Airway epithelial cell (primary cell): ENCODE measurements around a stretch of chr11.

DNA sequence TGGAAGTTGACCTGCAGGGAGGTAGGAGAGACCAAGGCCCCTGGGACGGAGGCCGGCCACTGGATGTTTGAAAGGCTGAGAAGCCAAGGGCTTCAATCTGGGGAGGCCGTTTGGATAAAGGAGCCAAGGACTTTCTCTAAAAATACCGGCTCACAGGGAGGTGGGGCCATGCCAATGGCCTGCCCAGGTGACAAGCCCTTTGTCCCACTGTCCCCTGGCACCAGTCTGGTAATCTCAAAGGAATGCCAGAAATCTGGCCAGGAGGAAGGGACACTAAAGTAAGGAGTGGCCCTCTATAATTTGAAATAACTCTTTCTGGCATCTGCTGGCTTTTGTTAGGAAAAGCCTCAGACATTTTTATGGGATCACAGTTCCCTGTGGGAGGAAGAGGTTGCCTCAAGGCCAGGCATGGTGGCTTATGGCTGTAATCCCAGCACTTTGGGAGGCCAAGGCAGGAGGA is 1.8 kb upstream of the CHKA start:
- RAMPAGE, long total RNA: no peak

DNA sequence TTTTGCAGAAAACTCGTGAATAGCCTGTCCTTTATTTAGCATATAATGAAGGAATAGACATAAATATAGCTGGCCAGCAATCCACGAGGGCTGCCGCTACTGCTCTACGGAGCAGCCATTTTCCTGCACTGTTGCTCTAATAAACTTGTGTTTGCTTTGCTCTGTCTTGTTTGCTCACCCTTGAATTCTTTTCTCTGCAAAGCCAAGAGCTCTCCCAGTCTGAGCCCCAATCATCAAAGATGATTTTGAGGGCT is 16.6 kb upstream of the CHKA start:
- RAMPAGE, long total RNA: no peak

- RAMPAGE, long total RNA: no peak
Observed at GRCh38 chr11:68146124-68146601, 25.0 kb upstream of the CHKA start.

DNA sequence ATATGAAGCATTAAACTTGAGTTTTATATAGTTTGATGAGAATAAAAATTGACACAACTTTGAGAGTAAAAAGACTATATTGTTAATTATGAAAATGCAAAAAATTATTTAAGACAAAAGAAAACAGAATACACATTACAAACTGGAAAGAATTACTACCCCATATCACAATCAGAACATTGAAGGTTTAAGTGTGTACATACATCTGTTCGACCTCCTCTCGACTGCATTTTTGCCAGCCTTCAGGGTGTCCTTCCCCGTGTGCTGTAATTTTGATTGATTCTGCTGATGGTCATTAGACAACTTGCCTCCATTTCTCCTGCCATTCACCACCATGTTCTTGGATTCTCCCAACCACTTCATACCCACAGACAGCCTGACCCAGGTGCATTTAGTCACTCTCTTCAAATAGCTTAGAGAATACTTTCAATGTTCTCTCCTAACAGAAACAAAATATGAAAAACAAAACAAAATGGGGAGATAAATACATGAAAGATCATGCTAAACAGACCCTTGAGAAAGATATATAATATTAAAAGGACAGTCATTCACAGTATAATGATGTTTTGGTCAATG is 23.3 kb downstream of the KMT5B start:
- RAMPAGE, long total RNA: no peak

DNA sequence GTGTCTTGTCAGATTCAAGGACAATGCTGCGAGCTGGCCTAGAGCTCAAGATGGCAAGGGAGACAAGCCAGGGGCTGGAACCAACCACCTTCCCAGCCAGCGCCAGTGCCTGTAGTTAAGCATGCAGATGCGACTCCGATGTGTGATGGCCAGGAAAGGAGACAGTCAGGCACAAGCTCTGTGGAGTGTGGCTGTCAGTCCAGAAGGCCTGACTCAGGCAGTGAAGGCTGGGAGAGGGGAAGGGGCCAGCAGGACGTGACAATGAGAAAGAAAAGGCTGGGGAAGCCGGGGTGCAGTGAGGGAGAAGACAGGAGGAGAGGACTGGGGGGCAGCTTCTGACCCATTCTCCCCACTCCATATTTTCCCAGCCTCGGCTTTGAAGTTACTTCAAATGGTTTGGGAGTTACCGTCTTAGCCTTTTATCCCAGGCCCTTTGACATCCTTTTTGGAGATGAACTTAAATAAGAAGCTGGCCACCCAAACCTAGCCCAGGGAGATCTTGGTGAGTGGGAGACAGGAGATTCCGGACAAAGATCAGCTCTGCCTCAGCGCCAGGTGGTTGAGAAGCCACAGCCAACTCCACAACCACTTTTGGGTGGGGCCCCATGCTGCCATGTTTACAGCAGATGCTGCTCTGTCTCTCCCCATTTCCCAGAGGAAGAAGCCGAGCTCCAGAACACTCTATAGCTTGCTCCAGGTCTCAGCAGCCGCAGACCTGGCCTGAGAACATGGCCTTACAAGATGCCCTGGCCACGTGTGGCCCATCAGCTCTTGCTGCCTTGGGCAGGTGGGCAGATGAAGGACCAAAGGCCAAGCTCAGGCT is 12.0 kb downstream of the C11orf24 start:
- RAMPAGE, long total RNA: no peak

- RAMPAGE, long total RNA: no peak
Observed at GRCh38 chr11:68273017-68273540, 1.3 kb upstream of the C11orf24 start.

- RAMPAGE, long total RNA: no peak
Observed at GRCh38 chr11:68343610-68344477, 31.5 kb downstream of the LRP5 start.

- RAMPAGE, long total RNA: no peak
Observed at GRCh38 chr11:68590578-68590921, 93.8 kb upstream of the GAL start.

- RAMPAGE, long total RNA: no peak
Observed at GRCh38 chr11:68595810-68596422, 88.4 kb upstream of the GAL start.

GRCh38 chr11:68600127-68600640 is 84.2 kb upstream of the GAL start:
- RAMPAGE, long total RNA: no peak

- RAMPAGE, long total RNA: no peak
Observed at GRCh38 chr11:68601623-68602108, 82.7 kb upstream of the GAL start.

DNA sequence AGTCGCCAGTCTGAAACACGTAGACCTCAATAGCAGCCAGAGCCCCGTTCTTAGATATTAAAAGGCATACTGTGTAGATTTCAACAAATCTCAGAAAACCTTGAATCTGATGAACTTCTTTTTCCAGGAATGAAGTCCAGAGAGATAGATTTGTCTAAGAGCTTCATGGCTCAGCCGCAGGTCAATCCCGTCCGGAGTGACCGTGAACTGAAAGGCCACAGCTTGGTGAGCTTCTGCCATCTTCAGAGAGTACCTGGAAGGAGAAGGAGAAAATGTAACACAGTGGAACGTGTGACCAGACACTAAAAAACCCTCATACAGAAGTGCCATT is 26.5 kb downstream of the CPT1A start:
- RAMPAGE, long total RNA: no peak

GRCh38 chr11:68905961-68906338 is 2.3 kb downstream of the IGHMBP2 start:
- RAMPAGE, long total RNA: no peak

GRCh38 chr11:68927726-68928192 is 24.1 kb downstream of the IGHMBP2 start:
- RAMPAGE, long total RNA: no peak

DNA sequence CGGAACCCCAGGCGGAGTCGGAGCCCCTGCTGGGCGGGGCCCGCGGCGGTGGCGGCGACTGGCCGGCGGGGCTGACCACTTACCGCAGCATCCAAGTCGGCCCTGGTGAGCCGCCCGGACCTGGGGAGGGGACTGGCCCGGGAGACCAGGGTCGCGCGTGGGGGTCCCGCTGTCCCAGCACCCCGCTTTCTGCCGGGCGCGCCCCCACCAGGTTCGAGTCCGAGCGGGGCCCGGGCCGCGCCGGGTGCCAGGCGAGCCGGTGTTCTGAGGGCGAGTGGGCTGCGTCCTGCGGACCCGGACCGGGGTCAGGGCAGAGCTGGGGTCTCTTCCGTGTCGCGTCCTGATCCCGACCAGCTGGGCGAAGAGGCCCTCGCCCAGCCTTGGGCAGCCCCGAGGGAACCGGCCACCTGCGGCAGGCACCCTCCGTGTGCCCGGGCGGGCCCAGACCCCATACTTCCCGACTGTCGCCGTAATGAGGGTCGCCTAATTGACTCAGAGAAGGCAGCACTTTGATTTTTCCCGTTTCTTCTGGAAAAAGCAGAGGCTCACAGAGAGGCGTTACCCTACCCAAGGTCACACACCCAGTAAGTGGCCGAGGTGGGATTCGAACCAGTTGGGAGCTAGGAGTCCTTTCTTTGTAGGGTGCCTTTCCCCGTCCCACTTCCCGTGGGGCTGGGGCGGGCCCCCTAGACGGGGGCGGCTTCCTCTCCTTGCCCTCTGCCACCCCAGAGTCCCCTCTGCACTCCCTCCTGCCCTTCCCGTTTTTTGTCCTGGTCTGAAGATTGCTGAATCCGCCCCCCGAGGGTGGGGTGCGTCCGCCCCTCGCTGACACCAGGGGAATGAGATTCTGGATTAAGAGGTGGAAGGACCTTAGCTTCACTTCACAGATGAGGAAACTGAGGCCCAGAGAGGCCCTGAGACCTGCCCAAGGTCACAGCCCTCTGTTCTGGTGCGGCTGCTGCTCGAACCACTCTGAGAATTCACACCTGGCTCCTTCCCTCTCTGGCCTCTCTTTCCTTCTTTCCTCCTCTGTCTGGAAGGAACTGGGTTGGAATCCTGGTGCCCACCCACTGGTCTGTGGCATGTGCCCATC is 616 bp downstream of the TPCN2 start:
- RAMPAGE, long total RNA: no peak

DNA sequence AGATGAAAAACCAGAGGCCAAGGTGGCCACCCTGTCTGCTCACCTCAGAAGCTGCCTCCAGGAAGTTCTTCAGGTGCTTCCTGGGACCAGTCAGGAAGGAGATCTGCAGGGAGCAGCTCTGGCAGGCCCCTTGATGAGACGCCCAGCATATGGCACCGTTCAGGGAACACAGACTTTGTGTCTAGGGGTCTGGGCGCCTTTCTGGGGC is 1.3 kb downstream of the TPCN2 start:
- RAMPAGE, long total RNA: no peak

DNA sequence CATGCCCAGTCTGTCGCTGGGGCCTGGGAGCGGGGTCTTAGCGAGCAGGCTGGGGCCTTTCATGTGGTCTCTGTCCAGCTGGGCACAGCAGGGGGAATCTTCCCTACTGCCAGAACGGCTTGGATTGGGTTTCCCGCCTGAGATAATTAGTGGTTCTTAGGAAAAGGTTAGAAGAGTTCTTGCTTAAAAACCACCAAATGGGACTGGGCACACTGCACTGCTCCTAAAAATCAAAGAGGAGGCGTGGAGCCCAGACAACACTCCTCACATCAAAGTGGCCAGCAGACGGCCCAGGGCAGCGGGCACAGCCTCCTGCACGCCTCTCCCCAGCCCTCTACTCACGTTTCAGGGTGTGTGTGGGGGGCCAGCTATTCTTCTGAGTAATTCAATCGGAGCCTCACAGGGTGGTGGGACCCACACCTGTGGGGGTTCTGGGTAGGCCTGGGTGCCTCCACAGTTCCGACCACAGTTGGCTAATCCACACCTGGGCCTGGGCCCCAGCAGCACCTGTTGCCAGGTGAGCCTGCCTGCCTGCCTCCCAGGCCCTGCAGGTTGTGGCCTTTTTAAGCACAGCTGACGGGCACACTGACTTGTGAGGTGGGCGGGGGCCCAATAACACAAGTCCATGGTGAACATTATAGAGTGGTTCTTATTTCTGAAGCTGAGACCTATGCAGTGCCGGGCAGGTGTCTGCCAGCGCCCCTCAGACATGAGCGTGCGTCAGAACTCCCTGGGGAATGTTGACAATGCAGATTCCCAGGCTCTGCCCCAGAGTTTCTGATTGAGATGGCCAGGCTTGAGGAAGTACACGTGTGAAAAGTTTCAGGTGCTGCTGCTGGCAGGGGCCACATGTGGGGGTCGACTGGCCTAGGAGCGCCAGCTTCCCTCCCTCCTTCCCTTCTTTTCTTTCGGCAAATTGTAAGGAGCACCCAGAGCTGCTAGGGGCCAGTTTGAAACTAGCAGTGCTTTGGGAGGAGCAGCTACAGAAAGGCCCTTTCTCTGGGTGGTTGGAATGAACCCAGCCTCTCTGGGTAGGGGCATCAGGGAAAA is 46.0 kb downstream of the TPCN2 start:
- RAMPAGE, long total RNA: no peak

- RAMPAGE, long total RNA: no peak
Observed at GRCh38 chr11:69158860-69159437, 3.2 kb downstream of the SMIM38 start.

GRCh38 chr11:69297925-69298456 is 4.0 kb downstream of the MYEOV start:
- RAMPAGE, long total RNA: no peak

DNA sequence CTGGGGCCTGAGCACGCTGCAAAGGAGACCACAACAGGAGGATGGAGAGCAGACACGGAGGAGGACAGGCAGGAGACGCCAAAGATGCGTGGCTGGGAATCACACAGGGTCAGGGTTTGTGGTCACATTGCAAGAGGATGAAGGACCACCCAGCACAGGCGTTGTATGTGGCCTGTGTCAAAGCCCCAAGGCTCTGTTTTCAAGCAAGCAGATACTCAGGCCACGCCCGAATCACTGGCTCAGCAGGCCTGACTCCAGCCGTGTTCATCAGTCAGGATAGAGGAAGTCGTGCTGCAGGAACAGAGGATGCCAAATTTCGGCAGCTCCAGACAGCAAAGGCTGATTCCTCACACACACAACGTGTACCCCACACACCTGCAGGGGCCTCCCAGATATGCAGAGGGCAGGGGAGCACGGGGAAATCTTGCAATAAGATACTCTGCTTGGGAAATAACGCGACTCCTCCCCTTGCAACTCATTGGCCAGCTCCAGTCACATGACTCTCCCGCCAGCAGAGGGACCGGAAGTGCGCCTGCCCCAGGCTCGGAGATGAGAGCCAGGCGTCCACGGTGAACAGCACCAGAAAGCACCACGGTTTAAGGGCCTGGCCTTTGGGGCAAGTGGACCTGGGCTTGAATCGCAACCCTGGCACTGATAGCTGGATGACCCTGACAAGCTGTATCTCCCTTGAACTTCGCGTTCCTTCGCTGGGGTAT is 88.2 kb downstream of the MYEOV start:
- RAMPAGE, long total RNA: no peak